ENCODE data around the gene GALNT6.

DNA sequence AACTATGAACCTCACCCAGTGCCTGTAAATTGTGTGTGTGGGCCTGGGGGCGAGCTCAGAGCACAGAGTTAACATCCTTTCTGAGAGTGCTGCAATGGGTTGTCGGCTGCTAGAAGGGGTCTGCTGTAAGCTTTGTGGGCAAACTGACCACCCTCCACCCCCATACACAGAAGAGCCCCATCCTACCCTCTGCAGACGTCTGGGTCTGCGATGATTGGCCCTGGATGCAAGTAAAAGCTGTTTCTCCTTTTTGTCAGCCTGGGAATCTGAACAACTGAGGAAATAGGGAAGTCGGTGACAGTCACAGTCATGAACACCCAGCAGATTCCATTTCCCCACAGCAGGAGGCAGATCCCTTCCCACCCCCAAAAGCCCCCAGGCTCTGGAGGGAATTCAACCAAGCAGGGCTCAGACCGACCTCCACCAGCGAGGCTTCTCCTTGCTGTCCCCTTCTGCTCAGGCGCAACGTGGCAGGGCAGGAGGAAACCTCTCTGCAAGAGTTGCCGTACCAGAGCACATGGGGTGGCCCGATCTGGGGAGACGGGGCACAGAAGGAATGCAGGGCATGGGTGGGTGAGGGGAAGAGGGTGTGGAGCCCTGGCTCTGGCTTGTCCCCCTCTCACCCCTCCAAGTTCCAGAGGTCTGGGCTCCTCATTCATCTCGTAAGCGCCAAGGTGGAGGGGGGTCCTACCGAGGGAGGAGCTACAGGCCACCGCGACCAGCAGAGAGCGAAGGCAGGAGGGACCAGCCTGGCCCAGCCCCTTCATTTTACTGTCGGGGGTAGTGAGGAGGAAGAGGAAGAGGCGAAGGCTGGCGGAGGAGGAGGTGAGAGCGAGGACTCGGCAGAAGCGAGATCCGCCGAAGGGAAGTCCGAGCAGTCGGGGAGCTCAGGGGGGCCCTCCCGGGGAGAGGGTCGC is at the start of gene GALNT6:
Gene GALNT6 (minus strand): TSS at position 743 of the 917 bp plus-strand sequence.
- PRO-cap = unidirectional peak, plus-strand start at position 289 of the sequence; bidirectional peak, plus-strand start at position 766 of the sequence, minus-strand start at position 773 of the sequence

DNA sequence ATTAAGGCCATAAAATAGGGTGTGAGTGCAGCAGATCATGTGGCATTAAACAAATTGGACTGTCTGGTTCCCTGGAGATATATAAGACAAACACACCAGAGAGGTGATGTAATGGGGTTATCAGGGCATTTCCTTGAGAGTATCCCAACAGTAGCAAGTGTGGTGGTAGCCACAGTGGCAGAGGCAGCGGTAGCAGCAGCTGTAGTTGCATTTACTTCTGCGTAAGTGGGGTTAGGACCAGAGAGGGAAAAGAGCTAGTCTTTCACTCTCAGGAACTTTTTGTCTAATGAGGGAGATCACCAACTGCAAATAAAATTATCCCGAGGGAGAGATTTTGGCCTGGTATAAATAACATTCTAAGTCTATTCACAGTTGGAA is 14.7 kb upstream of the GALNT6 start:
- PRO-cap = no peak

GRCh38 chr12:51441594-51441853 is 16.9 kb downstream of the SLC4A8 start:
- PRO-cap = no peak

GRCh38 chr12:51846701-51847772 is 1.5 kb downstream of the FIGNL2 start:
- PRO-cap = no peak

- PRO-cap = no peak
Measured at GRCh38 chr12:51855640-51856556, 7.4 kb upstream of the FIGNL2 start.

- PRO-cap = no peak
Measured at GRCh38 chr12:51884548-51884793, 3.4 kb upstream of the ANKRD33 start.

DNA sequence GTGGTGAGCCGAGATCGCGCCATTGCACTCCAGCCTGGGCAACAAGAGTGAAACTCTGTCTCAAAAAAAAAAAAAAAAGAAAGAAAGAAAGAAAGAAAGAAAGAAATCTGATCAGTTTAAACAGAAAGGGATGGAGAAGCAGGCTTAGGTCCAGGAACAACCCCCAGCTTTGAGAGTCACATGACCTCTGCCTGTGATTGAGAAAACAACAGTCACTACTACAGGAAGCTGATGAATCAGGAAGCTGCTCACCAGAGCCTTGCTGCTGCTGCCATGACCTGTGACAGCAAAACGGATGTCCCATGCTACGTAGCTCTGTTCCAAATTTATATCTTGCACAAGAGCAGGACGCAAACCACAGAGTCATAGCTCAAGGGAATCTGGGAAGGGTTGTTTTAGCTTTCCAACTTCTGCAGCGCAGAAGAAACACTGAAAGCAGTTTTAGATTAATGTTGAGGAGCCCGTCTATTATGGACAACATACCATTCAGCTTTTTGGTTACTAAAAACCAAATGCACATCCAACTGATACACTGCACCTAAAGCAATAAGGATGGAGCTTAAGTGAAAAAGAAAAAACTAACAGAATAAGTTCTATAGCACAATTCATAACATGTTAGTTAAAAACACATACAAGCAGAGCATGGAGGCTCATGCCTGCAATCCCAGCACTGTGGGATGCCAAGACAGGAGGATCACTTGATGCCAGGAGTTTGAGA is 1.9 kb upstream of the ANKRD33 start:
- PRO-cap = bidirectional peak, plus-strand start at position 215 of the sequence, minus-strand start at position 189 of the sequence

- PRO-cap = no peak
Measured at GRCh38 chr12:51904750-51905401, 2.4 kb upstream of the ACVRL1 start.

DNA sequence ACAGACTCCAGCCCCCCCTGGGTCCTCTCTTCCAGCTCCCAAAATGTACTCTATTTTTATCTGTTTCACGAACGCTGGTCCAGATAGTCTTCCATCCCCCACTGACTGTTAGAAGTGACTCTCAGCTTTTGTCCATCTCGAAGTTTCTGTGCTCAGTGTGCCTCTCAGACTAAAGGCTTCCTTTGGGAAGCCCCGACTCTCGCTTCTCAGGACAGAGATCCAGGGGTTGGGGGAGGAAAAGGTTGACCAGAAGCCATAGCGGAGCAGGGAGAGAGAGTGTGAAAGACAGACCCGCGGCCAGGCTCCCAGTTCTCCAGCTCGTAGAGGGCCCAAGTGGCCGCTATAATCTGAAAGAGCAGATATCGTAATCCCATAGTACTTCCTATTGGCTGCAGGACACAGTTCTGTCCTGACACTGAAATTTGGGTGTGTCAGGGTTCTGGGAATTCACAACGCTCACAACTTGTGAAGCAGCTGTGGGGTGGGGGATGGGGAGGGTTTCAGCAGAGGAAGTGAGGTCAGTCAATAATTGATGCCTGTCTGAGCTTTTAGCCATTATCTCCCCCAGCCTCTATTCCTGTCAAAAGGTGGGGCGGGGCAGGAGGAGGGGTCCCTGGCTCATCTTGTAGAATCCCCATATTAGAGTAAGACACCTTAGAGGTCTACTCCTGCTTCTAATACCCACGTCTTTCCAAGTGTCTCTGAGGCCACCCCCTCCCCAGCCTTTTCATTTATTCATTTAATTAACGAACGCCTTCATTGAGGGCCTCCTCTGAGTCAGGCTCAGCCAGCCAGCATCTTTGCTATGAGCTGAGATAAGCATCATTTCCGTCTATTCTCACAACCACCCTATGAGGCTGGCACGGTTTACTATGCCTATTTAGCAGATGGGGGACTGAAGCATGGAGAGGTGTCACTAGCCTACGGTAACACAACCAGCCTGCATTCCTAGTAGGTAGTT is 1.6 kb upstream of the ACVRL1 start:
- PRO-cap = no peak

GRCh38 chr12:51952229-51953220 is 1.0 kb downstream of the ACVR1B start:
- PRO-cap = no peak

- PRO-cap = no peak
Measured at GRCh38 chr12:51953586-51953987, 2.1 kb downstream of the ACVR1B start.

DNA sequence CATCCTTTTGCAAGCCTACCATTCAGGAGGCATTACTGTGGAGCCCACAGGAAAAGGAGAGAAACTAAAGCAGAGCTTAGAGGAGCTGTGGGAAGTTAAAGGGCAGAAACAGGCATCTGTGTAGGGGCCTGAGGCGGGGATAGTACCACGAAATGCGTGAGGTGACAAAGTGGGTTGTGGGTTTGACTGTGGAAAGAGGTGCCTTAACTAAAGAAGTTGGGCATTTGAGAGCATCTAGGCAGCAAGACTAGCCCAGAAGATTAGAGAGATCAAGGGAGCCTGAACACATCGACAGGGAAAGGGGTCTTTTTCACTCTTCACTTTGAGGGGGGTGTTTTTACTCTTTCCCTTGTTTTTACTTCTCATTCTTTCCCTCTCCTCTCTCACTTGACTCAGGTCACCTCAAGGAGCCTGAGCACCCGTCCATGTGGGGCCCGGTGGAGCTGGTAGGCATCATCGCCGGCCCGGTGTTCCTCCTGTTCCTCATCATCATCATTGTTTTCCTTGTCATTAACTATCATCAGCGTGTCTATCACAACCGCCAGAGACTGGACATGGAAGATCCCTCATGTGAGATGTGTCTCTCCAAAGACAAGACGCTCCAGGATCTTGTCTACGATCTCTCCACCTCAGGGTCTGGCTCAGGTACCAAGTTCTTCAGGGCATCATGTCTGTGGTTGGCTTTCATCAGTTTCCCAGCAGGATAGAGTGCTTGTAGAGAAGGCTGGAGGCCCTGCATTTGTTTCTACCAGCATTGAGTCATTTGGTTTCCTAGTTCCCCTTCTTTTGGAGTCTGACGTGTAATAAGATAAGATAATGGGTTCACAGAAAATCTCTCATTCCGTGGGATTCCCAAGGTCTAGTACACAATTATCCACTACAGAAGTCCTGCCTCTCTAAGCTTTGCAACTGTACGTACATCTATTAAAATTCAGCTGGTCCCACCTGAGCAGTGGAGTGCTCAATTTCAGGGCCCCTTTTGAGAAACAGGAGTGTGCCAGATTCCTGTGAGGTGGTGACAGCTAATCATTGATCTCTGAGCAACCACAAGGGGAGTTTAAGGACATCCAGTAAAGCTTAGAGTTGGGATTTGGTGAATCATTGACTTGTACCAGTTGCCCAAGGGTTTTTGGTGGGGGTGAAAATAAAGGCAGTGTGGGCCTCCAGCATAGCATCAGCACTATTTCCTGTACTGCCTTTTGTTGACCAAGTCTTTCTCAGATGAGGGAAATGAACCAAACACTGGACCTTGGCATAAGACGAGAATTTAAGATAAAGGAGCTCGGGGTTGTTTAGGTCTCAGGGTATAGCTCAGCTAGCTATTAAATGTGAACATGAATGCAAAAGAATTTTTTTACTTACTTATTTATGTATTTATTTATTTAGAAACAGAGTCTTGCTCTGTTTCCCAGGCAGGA is 24.9 kb downstream of the ACVR1B start:
- PRO-cap = no peak

- PRO-cap = no peak
Measured at GRCh38 chr12:51984614-51985723, 21.8 kb upstream of the TAMALIN start.

- PRO-cap = no peak
Measured at GRCh38 chr12:52038533-52039217, 12.6 kb upstream of the NR4A1 start.

DNA sequence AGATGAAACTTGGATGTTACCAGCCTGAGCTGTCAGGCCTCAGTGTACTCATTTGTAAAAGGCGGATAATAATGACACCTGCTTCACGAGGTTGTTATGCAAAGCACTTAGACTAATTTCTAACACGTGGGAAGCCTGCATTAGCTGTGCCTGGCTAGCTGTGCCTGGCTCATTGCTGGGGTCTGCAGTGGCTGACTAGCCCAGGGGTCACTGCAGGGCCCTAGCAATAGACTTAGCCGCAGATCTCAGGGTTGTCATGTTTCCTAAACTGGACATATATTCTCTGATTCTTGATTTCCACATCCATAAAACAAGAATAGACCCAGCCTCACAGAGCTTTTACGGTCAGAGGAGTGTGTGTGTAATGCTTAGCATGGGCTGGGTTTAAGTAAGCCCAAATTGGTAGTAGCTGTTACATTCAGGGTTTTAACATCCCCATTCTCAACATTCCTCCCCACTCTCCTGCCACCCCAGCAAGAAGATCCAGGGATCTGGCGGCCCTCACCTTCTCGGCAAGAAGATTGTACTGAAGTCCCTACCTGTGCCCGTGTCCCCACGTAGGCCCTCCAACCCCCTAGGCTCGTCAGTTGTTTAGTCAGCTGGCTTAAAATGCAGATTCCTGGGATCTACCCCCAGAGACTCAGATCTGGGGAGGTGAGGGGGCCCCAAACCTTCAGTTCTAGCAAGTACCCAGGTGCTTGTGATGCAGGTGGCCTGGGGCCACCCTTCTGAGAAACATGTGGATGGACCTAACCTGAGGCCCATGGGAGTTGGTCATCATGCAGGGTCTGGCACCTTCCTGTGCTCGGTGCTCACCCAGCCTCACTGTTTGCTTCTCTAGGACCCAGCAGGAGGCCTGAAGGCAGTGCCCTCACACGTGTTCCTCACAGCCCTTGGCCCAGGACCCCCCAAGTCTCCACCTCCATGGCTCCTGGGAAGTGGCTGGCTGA is 8.6 kb downstream of the NR4A1 start:
- PRO-cap = no peak

DNA sequence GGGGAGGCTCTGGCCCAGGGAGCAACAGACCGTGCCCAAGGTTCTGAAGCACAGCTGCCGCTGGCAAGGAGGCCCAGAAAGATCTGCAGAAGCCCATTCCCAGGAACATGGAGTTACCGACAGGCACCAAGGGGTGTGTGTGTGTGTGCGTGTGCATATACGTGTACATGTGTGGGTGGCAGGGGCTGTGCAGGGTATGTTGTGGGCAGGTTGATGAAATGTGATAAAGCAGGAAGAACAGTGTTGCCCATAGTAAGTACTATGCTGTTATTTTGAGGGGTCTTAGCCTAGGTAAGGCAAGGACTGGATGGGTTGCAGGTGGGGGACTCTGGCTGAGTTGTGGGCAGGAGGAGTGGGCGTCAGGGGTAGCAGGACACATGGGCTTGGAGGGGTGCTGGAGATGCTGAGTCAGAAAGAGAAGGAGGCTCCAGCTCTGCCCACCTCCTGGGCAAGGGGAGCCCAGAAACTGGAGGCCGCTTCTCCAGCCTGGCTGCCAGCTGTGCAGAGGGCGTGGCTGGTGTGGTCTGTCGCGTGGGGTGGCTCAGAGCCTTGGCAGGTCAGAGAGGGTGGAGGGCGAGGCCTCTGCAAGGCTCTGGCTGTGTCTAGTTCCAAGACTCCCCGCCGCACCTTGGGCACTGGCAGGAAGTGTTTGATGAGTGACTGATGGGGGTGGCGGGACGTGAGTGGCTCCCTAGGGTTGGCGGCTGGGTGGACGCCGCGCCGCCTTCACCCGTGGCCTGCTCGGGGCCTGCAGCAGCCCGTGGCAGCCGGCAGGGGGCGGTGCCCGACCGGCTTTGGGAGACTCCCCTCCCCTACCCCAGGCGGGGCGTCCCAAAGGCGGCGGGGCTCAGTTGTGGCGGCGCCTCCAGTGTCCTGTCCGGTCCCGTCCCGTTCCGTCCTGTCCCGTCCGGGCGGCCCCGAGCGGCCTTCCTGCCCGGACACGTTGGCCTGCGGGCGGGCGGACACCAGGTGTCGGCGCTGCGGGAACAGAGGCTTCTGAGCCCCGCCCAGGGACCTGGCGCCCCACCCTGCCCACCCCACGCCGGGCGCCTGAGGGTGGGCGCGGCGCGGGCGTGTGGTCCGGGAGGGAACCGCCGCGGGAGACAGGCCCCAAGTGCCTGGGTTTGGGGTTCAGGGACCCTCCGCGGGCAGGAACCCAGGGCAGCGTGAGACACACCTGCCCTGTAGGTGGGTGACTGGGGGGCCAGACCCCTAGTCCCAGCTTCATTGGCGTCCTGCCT is 39.9 kb downstream of the KRT80 start:
- PRO-cap = no peak

DNA sequence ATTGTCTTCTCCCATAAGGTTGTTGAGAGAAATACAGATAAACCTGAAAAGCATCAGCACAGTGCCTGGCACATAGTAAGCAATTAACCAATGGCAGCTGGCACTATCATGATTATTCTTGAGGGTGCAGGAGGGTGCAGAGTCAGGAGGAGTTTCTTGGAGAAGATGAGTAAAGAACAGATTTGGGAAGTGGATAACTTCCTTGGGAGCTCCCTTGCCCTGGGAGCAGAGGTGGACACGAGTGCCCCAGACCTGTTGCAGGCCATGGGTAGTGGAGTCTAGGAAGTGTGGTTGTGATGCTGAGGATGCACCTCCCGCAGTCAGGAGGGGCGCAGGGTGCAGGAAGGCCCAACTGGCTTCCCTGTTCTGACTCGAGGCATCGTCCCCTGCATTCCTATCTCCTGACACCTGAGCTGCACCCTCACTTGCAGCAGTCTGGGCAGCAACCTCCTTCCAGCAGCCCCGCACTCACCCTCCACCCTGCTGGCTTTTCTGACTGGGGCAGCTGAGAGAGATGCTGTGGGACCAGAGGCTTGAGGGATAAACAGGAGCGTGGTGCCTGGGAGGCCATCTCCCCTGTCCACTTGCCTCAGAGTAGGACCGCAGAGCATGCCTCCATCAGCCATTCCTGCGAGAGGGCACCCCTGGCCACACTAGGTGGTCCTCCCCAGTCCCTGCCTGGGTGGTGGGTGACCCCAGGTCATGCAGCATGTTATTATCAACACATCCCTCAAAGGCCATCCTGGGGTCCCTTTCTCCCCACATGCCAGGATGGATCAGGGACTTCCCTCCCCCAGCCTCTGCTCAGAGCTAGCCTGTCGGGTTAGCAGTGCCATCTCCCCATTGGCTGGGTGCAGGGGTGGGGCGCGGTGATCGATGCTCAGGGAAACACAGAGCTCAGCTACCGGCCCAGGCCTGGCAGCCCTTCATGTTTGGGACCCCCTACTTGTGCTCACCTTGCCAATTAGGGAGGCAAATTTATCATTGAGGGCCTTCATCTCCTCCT is 864 bp downstream of the KRT80 start:
- PRO-cap = no peak

DNA sequence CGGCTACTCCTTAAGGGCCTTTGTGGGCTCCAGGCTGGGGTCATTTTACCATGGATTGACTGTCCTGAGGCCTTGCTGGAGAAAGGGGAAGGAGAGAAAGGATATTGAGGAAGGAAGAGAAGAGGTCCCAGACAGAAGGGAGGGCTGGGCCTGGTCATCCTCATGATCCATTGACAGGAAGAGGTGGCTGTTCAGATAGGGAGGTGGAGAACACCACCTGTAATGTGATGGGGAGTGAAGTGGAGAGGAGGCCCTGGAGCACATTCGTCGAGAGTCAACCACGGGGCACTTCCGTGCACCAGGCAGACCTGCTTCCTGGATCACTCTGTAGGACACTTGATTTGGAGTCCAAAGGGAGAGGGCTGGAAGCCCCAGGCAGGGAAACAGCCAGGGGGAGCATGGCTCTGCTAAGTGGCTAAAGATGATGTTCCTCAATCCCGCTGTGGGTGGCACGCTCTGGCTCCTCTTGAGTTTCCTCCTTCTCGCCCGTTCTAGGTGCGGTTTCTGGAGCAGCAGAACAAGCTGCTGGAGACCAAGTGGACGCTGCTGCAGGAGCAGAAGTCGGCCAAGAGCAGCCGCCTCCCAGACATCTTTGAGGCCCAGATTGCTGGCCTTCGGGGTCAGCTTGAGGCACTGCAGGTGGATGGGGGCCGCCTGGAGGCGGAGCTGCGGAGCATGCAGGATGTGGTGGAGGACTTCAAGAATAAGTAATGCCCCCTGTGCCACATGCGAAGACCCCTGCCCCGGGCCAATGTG is 1.8 kb downstream of the KRT7 start:
- PRO-cap = no peak

DNA sequence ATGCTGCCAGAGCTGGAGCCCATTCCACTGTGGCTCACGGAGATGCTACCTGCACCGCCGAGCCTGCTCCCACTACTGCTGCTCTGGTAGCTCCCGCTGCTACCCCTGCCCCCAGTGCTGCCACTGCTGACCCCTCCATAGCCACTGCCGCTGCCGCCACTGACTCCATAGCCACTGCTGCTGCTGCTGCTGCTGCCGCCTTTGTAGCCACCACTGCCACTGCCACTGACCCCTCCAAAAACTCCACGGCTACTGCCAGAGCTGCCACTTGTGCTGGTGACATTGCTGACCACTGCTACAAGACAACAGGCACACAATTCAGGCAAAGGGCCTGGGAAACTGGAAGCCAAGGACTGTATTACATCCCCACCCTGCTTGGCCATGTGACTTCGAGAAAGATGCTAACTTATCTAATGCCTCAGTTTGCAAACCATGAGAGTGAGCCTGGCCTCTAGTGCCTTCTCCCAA is 8.3 kb downstream of the KRT76 start:
- PRO-cap = no peak

DNA sequence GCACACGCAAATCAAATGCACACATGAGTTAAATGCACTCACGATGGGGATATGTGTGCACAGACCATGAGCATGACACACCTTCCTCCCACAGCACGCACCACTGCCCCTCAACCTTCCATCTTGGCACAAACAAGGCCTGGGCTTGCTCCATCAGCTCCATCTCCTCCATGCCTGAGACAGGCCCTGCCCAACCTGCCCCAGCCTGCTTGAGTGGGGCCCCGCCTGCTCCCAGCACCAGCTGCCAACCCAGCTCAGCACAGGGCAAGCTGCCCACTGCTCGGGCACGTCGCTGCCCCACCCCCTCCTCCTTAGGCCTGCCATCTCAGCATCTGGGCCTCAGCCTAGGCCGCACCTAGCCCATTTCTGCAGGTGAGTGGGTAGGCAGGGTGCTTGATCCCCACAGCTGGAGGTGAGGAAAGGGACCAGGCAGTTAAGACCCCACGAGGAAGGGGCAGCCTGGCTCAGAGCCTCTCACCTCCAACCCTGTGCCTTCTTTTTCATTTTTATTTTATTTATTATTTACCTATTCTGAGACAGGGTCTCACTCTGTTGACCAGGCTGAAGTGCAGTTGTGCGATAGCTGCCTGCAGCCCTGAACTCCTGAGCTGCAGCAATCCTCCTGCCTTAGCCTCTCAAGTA is 27.7 kb upstream of the KRT78 start:
- PRO-cap = no peak